PFSK-1 (cell line): ENCODE data around the genes NINL, NANP and ZNF337.

GRCh38 chr20:25076708-25077028 is 5.3 kb downstream of the VSX1 start:
- RRBS = no CpG with 5 or more reads among the region's 4 CpGs

DNA sequence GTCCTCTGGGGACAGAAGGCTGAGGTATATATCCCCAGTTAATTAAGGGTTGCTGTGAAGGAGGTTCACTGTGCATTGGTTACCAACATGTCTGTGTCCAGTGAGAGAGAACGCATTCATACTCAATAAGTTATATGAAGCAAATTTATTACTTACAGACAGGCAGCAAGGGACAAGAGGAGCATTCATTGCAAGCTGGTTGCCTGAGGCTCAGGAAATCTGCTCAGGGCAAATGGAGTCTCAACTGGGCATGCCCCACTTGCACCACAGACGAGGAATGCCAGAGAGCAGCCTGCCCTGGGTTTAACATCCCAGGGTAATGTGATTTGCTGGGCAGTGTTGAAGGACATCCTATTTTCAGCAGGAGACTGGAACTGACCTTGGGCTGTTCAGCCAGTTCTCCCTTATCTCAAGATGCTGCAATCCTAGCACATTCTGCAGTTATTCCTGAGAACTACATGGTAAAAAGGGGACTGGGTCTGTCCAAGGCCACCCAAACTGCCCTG is 3.9 kb upstream of the ENTPD6 start:
- RRBS = no CpG with 5 or more reads among the region's 2 CpGs

DNA sequence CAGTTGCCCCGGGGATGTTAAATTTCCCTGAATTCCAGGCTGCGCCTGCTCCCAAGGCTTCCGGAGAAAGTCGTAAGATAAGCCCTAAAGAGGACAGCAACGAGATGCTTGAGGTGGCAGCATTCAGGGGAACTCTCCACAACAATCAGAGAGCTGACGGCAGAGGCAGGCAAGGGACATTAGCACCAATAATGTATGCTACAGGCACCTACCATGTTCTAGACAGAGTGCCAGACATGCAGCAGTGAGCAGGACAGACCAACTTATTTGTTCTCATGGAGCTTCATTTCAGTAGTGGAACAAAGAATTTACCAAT is 3.5 kb upstream of the ENTPD6 start:
- RRBS = 76% methylated on average over 3 of the region's 6 CpGs

GRCh38 chr20:25251967-25253080 is 4.4 kb downstream of the PYGB start:
- RRBS = no CpG with 5 or more reads among the region's 11 CpGs

GRCh38 chr20:25295247-25296176 is 47.6 kb downstream of the PYGB start:
- RRBS = no CpG with 5 or more reads among the region's 17 CpGs

DNA sequence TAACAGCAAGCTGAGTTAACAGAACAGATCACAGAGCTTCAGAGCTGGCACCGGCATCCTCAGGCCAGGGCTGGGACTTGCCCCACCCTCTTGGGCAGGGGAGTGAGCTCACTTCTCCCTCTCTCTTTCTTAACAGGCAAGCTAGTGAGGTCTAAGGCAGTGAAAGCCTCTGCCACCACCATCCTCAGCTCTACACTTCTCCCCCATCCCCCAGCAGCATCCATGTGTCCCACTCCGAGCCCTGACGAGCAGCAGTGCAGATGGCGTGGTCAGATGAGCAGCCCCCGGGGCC is 62.0 kb downstream of the PYGB start:
- RRBS = 5% methylated on average over 1 of the region's 5 CpGs

DNA sequence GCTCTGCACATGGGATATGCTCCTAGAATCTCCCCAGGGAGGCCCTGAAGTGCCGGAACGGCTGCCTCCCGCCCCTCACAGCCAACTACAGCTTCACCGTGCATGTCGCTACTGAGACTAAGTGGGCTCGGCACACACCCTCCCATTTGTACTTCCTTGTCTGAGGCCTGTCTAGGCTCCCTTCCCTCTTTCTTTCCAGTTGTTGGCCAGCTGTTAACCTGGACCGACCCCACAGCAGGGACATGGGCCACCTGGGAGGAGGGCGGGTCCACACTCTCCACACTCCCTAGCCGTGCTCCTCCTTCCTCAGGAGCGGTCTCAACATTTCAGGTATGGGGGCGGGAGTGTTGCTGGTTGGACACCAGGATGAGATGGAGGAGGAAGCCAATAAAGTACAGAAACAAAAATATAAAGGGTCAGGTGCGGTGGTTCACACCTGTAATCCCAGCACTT is 69.8 kb downstream of the PYGB start:
- RRBS = no CpG with 5 or more reads among the region's 12 CpGs

DNA sequence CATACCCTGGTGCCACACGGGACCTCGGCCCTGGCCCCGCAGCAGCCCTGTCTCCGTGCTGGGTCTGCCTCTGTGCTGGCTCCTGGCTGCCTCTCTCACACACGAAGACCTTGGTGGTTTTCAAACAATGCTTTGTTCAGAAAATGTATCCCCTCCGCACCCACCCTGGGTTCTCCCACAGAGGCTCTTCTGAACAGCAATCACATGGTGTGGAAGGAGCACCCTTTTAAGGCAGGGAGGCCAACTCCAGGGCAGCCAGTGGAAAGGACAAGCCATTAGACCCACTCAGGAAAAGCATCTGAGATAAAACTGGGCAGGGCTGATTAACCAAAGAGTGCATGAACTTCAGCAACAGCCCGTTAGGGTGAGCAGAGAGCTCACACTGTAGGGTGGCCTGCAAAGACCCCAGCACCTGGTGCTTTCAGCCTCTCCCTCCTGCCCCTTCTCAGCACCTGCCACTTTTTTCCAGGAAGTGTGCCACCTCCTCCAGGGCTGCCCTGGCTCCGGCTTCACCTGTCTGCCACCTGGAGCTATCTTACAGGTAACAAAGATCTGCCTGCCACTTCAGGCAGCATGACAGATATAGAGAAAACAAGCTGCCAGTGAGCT is 71.3 kb downstream of the PYGB start:
- RRBS = no CpG with 5 or more reads among the region's 8 CpGs

DNA sequence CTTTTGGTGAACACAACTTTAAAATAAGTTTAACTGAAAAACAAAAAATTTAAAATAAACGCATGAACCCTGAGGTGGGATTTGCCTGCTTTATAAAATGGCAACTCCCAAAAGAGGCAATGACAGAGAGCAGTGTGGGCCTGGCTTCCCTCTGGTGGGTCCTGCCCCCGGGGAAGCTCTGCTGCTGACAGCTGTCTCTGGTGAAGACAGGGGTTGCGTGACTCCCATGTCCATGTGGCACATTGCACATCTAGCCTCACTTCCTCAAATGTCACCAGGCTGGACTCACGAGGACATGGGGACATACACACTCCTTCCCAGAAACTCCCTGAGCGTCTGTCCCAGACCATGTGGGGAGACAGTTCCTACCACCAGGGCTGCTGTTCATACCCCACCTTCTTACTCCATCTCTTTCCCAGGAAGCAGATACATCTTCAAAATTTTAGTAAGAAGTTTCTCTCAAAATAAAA is 66.2 kb downstream of the ABHD12 start:
- RRBS = no CpG with 5 or more reads among the region's 5 CpGs

- RRBS = no CpG with 5 or more reads among the region's 28 CpGs
These were observed 344 bp upstream of the ABHD12 start for GRCh38 chr20:25390943-25391415.

DNA sequence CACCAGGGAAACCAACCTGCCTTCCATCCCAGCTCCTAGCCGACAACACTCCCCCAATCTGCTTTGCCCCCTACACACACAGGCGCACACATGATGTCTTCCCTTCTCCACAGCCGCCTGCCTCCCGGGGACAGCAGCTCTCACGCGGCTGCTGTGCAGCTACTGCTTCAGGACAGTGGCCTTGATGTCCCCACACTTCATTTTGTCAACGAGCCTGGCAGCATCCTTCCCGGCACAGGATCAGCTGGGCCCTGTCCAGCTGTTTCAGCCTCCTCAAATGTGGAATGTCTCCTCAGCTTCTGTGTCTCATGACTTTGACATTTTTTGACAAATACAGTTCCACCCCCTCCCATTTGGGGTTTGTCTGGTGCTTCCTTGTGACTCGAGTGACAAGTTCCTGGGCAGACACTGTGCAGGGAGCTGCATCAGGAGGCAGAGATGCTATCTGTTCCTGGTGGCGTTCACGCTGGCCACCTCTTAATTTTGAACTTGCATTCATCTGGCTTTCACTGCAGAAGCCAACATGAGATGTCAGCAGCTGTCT is 57.1 kb downstream of the GINS1 start:
- RRBS = 52% methylated on average over 5 of the region's 11 CpGs

GRCh38 chr20:25543321-25543707 is 42.0 kb downstream of the NINL start:
- RRBS = no CpG with 5 or more reads among the region's 5 CpGs

DNA sequence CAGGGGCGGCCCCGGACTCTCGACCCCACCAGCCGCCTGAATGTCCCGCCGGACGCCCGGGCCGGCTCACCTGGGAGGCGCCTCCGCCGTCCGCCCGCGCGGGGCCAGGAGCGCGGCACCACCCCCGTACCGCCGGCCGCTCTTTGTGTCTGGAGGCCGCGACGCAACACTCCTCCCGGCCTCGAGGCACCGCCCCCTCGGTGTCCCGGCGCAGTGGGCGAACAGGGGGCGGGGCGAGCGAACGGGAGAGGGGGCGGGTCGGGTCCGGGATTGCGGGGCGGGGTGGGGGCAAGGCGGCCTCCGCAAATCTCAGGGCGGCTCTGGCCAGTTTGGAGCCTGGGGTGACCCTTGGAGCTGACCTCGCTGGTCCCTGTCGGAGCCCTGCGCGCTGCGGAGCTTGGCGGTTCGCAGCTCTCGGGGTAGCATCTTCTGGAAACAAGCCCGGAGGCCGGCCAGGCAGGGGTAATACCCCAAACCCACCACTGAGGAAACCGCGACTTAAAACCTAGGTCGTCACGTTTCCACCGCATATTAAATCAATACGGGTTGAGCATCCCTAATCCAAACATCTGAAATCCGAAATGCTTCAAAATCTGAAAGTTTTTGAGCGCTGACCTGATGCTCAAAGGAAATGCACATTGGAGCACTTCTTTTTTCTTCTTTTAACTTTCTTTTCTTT is at the start of gene NINL:
TSS of gene NINL (minus strand) at position 147 of the 679 bp plus-strand sequence.
- RRBS = 45% methylated on average over 32 of the region's 62 CpGs

GRCh38 chr20:25623367-25624343 is at the start of gene NANP:
NANP (minus strand) TSS chr20:25624014.
- RRBS = under 1% methylated on average over 36 of the region's 98 CpGs

DNA sequence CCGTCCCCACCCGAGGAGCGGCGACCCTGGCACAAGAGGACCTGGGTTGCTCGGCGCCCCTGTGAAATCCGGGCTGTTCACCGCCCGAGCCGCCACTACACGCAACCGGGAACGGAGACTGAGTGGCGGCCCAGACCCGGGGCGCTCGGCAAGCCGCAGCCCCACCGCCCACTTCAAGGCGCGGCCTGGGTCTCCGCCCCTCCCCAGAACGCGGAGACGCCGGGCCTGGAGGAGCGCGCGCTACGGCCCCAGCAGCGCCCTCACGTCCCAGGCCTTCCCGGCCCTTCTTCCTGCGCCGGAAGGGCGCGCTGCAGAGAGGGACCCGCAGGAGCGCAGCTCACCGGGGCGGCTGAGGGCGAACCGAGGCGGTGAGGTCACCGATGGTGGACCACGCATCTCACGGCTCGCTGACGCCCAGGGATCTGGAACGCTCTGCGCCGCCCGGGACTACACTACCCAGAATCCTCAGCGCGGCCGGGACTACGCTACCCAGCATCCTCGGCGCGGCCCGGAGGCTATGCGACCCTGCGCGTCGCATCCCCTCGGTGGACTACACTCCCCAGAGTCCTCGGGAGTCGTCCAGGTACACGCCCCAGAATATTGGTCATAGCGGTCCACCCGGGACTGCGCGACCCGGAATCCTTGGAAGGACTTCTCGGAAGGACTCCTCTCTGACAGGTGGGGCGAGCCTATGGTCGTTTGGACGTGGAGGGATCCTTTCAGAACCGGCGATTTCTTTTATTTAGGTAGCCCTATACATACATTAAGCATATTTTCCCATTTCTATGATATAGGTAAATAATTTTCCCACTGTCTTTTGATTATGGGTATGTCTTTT is at the start of gene ZNF337:
TSS of gene ZNF337 (minus strand) at position 436 of the 838 bp plus-strand sequence.
- RRBS = under 1% methylated on average over 49 of the region's 80 CpGs

GRCh38 chr20:25862951-25863741 is 166.5 kb upstream of the ZNF337 start:
- RRBS = no CpG with 5 or more reads among the region's 59 CpGs

GRCh38 chr20:29427300-29427984 is 1830.0 kb upstream of the DEFB115 start:
- RRBS = no CpG with 5 or more reads among the region's 35 CpGs

DNA sequence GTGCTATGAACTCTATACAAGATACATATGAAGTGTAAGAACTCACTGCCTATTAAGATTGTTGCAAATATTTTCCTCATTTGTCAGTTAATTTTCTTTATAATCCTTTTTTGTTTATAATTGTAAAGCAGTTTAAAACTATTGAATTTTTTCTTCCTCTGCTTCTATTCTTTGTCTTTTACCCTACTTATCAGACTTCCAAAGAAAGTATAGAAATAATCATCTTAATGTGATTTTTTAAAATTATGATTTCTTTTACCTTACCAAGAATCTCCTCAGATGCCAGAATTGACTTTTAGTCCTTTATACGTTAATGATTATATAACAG is 1768.4 kb upstream of the DEFB115 start:
- RRBS = no CpG with 5 or more reads among the region's 1 CpG

DNA sequence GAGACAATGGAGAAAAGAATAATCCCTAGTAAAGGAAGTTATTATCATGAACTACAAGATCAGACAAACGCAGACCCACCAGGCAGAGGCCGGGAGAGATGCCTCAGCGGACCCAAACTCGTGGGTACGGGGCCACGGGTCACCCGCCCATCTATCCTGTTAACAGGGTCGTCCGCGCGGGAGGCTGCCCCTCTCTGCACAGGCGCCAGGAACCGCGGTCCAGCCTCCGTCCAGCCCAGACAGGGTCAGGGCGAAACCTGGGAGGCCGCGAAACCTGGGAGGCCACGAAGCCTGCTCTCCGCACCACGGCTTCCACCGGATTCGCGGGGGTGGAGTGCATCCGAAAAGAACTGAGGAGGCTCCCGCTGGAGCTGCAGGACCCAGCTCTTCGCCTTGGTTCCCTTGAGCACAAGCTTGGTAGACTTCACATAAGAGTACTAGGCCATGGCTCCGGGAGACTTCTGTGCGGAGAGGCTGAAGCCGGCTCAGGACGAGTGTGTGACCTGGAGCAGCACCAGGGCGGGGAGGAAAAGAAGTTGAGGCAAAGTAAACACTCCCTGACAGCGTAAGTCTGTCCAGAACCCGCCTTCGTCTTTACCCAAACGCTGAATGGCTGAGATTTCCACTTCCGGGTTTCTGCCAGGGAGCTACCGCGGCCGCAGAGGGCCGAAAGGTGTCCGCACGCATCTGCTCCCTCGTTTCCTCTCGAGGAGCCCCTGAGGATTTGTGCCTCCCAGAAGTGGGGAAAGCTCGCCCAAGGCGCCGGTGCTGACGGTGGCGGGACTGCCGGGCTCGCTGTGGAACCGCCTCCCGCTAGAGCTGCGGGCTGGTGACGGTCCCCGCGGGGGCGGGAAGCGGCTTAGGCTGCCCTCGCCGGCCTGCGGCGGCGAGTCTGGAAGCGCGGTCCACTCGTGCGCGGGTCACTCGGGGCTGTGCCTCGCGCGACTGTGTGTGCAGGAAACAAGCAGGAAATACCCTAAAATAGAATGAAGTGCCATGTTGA is 1760.4 kb upstream of the DEFB115 start:
- RRBS = no CpG with 5 or more reads among the region's 74 CpGs

GRCh38 chr20:30288843-30289278 is 968.6 kb upstream of the DEFB115 start:
- RRBS = no CpG with 5 or more reads among the region's 7 CpGs